Diencephalon (tissue), 2 donors: ENCODE measurements around the genes ARPC1B, ZNF394, ZNF655, ZSCAN25 and CYP3A7.

GRCh38 chr7:99314300-99314847 lies 11.3 kb upstream of the ARPC1A start:
- RAMPAGE, long total RNA: no peak

DNA sequence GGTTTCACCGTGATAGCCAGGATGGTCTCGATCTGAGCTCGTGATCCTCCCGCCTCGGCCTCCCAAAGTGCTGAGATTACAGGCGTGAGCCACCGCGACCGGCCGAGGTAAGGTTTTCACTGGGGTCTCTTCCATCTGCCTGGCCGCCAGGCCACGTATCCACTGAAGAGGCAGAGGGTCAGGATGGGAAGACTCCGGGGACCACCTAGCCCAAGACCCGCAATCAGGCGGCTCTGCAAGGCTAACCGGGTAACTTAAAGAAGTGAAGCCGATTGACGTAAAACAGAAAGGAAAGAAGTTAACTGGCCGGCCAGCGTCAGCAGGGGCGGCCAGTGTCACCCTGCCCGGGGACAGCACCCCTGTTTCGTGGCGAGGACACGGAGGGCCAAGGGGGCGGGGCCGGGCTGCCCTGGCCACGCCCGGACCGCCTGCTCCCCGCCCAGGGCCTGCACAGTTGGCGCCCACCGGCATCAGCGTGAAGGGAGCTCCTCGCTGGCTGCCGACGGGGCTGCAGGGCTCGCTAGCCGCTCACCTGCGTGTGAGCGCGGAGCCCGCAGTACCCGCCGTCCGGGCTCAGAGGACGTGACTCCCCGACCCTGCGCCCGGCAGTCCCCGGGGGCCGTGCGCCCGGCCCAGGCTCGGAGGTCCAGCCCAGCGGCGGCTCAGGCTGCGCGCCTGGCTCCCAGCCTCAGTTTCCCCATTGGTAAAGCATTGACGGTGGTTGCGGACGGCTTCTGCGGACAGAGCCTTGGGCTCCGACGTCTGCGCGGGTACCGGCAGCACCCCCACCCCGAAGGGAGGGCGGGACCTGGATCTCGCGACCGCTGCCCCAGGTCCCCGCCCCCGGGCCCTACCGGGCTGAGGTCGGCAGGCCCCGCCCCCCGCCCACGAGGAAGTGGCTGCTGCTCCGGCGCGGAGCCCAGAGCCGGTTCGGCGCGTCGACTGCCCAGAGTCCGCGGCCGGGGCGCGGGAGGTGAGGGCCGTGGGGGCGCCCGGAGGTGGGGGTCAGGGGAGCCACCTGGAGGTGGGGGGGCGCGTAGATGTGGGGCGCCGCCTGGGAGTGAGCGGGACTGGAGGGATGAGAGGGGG lies at the start of gene ARPC1B:
Gene ARPC1B (plus strand): TSS at position 922 of the 1,089 bp plus-strand sequence.
- RAMPAGE, long total RNA: start-site peak on the plus strand centred at position 903 of the sequence, 41 bp wide, 214 and 306 reads in 2 replicates

GRCh38 chr7:99390542-99391220 lies 16.2 kb downstream of the ARPC1B start:
- RAMPAGE, long total RNA: no peak

GRCh38 chr7:99392292-99392974 lies 16.0 kb downstream of the PDAP1 start:
- RAMPAGE, long total RNA: no peak

DNA sequence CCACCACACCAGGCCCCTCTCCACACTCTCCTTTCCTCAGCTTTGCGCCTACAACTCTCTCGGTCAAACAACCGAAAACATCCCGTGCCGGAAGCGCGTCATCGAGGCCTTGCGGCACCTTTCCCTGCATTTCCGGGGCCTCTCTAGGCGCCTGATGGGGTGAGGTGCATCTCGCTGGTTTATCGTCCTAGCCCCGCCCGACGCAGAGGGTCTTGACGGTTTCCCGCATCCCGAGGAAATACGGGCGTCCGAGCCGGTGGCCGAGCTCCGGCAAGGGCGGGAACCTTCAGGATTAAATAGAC lies at the start of gene ZNF394:
Gene ZNF394 (minus strand): TSS at position 79 of the 302 bp plus-strand sequence.
- RAMPAGE, long total RNA: no peak

- RAMPAGE, long total RNA: start-site peak on the minus strand at chr7:99558414-99558562, 177 and 230 reads in 2 replicates
Observed at GRCh38 chr7:99558361-99559519, at the start of gene ZNF655. Gene ZNF655, plus strand, starts transcription at chr7:99558642.

DNA sequence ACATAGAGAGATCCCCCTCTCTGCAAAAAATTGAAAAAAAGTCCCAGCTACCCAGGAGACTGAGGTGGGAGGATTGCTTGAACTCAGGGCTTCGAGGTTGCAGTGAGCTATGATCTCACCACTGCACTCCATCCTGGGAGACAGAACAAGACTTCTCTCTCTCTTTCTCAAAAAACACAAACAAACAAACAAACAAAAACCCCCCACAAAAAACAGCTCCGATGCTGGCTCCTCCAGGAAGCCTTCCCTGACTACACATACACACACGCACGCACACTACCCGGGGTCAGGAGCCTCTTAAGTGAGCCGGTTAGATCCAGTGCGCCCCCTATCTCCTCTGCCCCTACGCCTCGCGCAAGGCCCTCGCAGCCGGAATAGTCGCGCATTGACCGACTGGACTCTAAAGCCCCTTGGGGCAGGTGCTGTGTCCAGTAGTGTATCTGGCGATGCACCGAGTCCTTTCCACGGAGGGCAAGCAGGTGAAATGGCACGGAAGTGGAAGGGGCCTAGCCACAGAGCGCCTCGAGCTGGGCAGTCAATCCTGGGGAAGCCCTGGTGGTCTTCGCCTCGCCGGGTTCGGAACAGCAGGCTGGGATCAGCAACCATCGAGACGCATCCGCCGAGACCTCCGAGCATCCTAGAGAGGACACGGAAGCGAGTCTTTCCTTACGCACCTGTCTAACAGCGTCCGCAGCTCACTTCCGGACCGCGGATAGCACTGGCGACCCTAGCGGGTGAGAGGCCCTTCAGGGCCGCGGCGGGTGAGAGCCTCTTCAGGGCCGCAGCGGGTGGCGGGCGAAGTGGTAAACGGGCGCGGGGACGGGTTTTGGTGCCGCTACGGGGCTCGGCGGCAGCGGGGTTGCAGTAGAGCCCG lies at the start of gene ZSCAN25:
Gene ZSCAN25 (plus strand): TSS at position 691 of the 874 bp plus-strand sequence.
- RAMPAGE, long total RNA: no peak

DNA sequence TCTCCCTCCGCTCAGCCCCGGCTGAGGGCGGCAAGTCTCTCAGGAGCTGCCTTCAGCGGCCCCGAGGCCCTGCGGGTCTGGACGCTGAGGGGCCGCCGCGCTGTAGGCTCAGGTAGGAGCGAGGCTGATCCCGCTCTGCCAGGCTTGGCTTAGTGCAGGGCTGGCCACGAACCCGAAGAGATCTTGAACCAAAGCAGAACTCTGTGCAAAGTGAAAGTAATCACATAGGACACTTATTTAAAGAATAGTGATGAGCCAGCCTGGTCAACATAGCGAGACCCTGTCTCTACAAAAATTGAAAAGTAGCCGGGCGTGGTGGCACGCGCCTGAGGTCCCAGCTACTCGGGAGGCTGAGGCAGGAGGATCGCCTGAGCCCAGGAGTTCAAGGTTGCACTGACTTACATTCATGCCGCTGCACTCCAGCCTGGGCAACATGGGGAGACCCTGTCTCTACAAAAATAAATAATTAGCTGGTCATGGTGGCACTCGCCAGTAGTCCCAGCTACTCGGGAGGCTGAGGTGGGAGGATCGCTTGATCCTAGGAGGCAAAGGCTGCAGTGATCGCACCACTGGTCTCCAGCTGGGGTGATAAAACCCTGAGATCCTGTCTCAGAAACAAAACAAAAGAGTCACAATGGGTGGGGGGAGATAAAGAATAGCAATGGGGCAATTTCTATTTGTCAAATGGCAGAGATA lies 532 bp downstream of the ZSCAN25 start:
- RAMPAGE, long total RNA: no peak

DNA sequence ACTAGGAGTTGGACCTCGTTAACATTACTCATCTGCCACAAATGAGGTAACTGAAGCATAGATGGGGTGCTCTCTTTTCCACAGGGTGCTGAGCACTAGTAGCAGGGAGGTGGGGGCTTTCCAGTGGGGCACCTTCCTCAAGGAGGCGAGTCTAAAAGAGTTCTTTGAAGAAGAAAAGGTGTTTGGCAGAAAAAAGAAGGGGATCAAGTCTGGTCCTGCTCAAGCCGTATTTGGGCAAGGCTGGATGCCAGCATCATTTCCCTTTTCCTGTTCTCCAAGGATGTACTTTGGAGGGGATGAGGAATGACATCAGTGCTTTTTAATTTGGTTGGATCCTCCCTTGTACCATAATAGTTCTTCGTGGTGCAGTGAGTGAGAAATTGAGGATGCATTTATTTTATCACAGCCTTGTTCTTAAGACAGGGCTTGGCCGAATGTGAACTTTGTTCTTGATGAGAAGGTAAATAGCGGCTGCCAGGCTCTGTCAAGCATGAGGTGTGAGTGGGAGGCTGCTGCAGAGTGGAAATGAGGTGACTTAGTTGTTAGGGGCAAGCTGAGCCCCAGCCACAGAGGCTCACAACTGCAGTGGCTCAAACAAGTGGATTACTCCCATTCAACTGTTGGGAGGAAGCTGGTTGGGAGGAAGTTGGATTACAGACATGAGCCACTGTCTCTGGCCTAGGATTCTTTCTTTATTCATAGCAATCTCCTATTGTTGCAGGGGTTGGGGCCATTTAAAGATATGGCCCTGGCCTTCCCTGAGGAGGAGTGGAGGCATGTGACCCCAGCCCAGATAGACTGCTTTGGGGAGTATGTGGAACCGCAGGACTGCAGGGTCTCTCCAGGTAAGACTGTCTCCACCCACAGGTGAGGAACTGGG lies 6.8 kb downstream of the ZSCAN25 start:
- RAMPAGE, long total RNA: no peak

- RAMPAGE, long total RNA: no peak
Observed at GRCh38 chr7:99650425-99651090, 29.2 kb downstream of the CYP3A5 start.

GRCh38 chr7:99660820-99661916 lies 18.6 kb downstream of the CYP3A5 start:
- RAMPAGE, long total RNA: no peak

DNA sequence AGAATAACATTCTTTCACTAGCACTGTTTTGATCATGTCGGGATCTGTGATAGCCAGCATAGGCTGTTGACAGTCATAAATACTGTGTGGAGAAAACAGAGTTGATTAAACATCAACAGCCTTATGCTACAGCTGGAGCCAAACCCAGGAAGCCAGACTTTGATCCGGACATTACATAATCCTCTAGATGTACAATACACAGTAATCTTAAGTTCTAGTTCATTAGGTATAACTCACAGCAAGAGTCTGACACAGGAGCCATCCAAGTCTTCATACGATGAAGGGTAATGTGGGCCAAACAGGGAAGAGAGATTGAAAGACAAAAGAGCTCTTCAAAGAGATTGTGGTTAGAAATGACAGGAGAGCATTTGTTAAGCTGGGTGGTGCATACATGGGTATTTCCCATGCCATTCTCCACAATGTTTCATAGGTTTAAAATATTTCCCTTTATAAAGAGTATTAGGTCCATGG lies 14.6 kb downstream of the CYP3A7 start:
- RAMPAGE, long total RNA: no peak

DNA sequence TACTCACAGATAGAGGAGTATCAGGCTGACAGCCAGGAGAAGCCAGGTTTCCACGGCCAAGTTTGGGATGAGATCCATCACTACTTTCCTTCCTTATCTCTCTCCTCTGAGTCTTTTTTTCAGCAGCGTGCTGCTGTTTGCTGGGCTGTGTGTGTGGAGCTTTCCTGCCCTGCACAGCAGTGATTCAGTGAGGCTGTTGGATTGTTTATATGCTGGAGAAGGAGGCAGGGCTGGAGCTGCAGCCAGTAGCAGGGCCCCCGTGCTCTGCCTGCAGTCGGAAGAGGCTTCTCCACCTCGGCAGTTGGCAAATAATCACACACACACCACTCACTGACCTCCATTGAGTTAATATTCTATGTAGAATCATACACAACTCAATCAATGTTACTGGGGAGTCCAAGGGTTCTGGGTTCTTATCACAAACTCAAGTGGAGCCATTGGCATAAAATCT lies at the start of gene CYP3A7:
Gene CYP3A7 (minus strand): TSS at position 181 of the 451 bp plus-strand sequence.
- RAMPAGE, long total RNA: no peak

DNA sequence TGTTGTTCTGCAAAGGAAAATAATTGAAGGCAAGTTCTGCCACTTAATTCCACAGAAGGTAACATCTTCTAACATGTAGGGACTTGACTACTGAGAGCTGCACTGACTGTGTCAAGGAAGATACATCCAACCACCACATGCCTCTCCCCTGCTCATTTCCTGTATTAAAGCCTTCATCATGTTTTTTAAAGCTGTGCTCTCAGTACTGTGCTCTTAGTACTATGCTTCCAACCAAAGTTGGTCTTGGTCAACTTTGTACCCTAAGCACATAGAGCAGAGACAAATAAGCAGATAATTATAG lies 2.8 kb upstream of the CYP3A4 start:
- RAMPAGE, long total RNA: no peak

DNA sequence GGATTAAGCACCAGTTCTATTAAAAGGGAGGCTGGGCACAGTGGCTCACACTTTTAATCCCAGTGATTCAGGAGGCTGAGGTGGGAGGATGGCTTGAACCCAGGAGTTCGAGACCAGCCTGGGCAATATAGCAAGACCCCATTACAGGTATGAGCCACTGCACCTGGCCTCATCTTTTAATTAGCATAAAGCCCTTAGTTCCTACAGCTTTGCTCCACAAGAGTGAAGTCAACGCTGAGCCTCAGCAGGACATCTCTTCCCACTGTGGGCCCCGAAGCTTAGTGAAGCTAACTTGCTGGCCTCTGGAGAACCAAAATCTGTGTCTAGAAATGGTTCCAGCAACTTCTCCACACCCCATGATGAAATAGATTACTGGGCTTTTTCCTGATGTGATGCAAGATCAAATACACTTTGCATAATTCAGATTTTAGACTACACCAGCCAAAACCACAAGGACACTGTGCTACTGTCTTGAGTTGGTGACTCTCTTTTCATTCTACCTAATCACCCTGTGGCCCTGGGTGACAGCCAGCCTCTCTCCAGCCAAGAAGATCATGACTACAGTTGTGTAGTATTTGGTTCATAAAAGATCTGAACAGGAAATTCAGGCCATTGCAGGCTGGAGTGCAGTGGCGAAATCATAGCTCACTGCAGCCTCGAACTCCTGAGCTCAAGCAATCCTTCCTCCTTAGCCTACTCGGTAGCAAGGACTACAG lies 22.3 kb downstream of the AZGP1 start:
- RAMPAGE, long total RNA: no peak

DNA sequence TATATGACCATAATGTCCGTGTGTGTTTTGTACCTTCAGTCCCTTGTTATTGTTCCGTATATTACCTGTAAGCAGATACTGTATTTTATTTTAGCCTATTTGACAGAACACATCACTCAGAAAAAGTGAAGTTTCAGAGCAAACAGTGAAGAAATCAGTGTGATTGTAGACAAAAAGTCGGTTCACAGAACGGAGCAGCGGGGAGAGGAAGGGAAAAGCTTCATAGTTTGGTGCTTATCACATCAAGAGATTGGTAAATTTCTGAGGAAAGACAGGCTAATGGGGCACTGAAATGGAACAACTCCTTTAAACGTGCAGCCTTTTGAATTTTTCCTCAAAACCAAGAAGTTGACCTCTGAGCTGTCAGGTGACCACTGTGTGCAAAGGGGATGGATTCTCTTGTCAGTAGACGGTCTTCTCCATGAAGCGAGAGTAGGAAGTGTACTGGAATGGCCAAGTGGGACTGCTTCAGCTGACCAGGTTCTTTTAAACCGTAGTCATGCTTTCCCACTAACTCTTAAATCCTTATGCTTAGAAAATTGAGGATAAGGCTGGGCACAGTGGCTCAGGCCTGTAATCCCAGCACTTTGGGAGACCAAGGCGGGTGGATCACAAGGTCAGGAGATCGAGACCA lies 11.3 kb upstream of the ZSCAN21 start:
- RAMPAGE, long total RNA: no peak

GRCh38 chr7:100098971-100099975 lies 1.9 kb downstream of the MCM7 start:
- RAMPAGE, long total RNA: no peak

- RAMPAGE, long total RNA: no peak
Observed at GRCh38 chr7:100124791-100125353, 1.9 kb upstream of the MBLAC1 start.

- RAMPAGE, long total RNA: no peak
Observed at GRCh38 chr7:100200607-100201176, 19.1 kb upstream of the PVRIG start.

DNA sequence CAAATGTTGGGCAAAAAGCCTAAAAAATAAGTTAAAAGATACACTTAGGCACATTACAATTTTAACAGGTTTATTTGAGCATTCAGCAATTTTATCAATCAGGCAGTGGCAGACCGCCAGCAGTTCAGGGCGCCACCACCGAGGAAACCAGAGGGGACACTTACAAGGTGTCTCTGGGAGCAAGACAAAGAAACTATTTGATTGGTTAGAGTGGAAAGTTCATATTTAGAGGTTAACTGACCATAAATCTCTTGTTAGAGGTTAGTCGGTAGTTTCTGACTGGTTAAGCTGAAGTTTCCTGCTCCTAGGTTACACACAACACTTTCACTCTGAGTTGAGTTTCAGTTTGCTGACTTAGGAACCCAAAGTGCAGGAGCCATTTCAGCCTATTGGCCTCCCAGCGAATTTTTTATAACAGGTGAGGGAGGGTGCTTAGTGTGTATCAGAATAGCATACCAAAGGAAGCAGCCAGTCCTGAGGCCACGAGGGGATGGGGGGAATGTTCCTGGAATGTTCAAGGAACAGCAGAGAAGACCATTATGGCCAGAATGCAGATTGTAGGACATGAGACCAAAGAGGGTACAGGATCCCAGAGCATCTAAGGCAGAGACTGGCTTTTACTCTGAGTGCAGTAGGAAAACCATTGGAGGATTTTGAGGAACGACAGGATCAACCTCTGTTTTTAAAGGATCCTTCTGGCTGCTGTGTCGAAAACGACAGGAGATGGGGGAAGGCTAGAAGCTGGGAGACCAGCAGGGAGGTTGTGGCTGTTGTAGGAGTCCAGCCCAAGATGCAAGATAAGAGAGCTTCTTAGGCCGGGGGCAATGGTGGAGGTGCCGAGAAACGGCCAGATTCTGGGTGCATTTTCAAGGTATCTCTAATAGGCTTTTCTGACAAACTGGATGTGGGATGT lies 10.6 kb upstream of the PVRIG start:
- RAMPAGE, long total RNA: no peak